Metastatic Liver Carcinoma in the Adrenal Gland (tissue), 2 donors: ENCODE measurements around a stretch of chr10.

DNA sequence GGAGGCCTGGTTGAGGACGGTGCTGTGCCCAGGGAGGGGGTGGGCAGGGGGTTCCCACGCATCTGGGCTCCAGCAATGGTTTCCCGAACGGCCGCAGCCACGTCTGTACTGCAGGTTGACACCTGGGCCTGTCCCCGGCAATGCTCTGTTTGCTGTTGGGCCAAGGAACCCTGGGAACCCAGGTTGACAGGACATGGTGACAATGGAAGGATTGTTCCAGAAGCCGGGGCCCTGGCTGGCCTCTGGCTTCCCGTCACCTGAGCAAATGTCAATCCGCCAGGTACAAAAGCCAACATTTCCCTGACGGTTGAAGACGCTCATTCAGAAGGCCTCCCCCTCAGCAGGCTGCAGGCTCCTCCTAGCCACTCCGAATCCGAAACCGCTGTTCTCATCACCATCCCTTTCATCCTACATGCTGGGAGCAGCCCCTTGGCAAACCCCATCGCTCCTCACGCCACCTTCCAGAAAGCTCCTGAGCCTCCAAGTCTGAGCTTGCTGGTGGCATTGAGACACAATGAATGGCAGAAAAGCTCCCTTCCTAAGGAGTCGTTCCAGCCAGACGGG, 31.3 kb downstream of the SPOCK2 start:
- PRO-cap, 2 experiments = peak in 1 of 2 experiments; most common plus-strand start position 310 of the sequence (in 1); most common minus-strand start position 151 of the sequence (in 1)

GRCh38 chr10:72085289-72085883, 3.0 kb downstream of the SPOCK2 start:
- PRO-cap, 2 experiments = no peak in any of the 2 experiments

- PRO-cap, 2 experiments = no peak in any of the 2 experiments
Observed at GRCh38 chr10:72095928-72096662, 7.7 kb upstream of the SPOCK2 start.

DNA sequence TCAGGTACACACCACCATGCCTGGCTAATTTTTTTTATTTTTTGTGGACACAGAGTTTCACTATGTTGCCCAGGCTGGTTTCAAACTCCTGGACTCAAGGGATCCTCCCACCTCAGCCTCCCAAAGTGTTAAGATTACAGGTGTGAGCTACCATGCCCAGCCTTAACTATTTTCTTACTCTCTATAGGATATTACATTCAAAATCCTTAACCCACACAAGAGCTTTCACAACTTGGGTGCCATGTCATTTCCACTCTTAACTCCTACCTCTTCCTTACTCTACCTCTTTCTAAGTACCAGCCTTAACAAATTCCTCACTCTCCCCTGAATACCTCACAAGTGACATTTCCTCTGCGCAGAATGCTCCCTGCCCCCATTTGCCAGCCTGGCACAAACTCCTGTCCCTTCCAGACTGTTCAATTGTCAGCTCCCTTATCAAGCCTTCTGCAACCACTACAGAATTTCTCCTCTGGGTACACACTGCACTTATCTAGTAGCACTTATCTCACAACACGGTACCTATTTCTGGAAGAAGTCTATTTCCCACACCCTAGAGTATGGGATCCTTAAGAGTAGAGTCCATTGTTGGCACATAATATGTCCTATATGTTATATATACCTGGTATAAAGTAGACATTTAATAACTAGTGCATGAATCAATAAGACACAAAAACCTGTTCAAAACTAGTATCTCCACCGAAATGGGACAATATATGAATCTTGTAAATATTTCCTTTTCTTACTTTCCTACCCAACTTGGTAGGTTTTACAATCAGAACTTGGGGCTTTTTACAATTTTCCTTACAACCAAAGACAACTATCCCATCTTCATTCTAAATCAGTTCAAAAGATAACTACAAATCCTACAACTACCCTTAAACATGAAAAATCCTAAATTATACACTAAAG, 39.1 kb upstream of the ANAPC16 start:
- PRO-cap, 2 experiments = no peak in any of the 2 experiments

GRCh38 chr10:72260356-72261443, 13.0 kb upstream of the DDIT4 start:
- PRO-cap, 2 experiments = peak in 2 of 2 experiments; most common plus-strand start chr10:72261013 (in 2); most common minus-strand start chr10:72260795 (in 1)

DNA sequence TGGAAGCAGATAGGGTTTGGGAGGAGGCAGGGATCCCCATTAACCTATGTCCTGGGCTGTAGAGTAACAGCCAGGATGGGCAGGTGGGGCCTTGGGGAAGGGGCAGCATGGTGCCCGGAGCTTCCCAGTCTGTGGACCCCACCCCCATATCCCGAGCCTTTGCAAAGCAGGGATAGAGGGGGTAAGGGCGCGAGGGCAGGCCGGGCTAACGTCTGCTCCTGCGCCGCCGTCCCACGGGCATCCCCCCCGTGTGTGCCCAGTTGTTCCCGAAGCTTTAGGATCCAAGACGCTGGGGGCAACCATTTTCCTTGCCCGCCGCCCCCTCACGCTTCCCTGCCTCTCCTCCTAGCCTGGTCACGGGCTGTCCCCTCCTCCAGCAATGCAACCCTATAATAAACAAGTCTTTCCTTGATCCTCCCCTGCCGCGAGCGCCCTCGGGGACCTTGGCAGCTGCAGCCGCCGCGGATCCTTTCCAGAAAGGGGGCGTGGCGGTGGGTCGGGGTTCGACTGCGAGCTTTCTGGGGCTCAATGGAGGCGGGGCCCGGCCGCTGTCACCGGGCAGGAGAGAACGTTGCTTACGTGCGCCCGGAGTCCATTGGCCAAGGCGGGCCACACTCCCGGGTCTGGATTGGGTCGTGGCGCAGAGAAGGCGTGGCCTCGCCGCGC, 369 bp upstream of the DDIT4 start:
- PRO-cap, 2 experiments = peak in 2 of 2 experiments; most common minus-strand start position 520 of the sequence (in 2)

GRCh38 chr10:72277159-72277263, 3.3 kb downstream of the DDIT4 start:
- PRO-cap, 2 experiments = no peak in any of the 2 experiments

GRCh38 chr10:72278376-72279135, 4.8 kb downstream of the DDIT4 start:
- PRO-cap, 2 experiments = no peak in any of the 2 experiments

DNA sequence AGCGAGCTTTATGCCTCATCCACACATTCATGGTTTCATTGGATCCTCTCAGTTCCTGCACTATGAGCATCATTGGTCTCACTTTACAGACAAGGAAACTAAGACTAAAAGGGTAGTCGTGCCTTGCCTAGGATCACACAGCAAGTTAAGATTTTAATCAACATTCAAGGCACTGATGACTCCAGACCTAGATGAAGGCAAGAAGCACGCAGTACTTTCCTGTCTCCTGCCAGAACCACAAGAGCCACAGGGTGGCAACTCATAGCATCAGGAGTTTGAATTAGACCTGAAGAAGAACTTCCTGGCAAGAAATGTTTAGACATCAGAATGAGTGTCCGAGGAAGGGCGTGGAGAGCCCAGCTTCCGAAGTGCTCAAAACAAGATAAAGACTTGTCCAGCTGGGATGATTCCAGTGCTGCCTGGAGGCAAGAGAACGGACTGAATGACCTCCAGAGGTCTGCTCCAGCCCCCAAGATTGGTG, 31.8 kb downstream of the DDIT4 start:
- PRO-cap, 2 experiments = no peak in any of the 2 experiments

DNA sequence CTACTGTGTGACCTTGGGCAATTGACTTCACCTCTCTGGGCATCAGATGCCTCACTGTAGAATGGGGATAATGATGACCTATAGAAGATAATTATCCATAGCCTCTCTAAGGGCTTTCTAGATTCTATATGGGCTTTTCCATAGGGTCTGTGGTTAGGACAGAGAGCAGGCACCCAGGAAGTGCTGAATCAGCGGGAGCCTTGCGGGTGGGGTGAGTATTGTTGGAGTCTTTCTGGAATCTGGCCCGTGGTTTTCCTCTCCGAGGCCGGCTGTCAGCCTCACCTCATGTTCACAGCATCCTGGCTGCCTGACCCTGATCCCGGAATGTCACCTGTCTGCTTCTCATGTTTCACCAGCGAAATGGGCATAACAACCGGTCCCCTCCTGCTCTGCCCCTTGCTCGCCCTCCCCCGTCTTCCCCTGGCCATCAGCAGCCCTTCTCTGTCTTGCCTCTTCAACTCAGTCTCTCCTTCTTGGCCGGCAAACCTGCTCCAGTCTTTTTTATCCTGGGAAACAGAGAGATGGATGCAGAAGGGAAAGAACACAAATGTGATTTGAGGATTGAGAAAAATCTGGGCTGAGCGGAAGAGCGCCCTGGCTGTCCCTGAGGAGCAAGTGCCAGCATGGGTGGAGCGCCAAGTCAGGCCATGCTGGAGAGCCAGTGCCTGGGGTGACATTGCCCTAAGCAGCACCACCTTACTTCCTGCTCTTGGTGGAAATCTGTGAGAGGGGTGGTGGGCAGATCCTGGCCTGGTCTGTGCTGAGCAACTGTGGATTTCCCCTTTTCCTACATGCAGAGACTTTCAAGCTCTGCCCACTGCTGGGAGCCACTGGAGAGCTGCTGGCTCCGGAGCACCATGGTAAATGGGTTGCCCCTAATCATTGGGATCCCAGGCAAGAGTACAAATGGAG, 36.7 kb downstream of the DDIT4 start:
- PRO-cap, 2 experiments = no peak in any of the 2 experiments

GRCh38 chr10:72316424-72316815, 38.3 kb downstream of the DNAJB12 start:
- PRO-cap, 2 experiments = no peak in any of the 2 experiments

- PRO-cap, 2 experiments = no peak in any of the 2 experiments
Observed at GRCh38 chr10:72326189-72326503, 28.6 kb downstream of the DNAJB12 start.

DNA sequence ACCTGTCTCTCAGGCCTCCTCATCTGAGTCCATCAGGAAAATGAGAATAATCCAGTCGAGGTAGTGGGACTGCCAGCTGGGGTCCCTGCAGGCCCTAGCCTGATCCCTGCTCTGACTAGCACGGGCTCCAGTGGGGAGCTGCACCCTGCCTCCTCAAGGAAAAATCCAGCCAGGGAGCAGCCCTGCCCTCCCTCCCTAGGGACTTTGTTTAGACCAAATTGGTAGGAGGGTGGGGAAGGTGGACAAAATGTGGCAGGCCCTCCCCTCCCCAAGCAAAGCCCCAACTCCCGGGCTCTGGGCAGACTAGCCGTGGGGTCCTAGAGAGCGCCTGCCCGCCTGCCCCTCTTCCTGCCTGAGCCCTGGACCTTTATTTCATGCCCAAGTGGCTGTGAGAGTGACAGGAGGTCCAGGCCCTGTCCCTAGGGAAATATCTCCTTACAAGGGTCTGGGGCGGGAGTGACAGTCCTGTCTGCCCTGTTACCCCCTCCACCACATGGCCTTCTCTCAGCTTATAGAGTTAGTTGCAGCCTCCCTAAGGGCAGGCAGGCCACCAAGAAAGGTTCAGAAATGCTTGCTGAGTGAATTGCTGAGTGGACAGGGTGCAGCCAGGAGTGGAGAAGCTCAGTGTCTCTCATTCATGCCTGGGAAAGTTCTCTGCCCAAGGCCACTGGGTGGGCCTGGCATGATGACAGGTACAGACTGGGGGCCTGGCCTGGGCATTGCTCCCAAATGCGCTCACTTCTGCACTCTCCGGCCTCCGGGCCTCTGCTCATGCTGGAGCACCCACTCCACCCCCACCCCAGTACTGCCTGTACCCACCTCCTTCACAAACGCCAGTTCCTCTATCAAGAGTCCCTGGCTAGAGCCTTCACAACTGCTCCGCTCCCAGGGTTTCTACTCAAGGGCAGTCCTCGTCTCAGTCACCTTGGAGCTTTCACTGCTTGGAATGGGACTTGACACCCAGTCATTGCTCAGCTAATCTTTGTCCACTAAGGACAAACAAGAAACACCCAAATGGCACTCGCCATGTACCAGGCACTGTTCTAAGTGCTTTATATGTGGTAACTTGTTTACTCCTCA, 25.2 kb downstream of the DNAJB12 start:
- PRO-cap, 2 experiments = no peak in any of the 2 experiments

GRCh38 chr10:72334745-72335482, 19.8 kb downstream of the DNAJB12 start:
- PRO-cap, 2 experiments = peak in 2 of 2 experiments; most common plus-strand start chr10:72335150 (in 1); most common minus-strand start chr10:72335070 (in 2)

DNA sequence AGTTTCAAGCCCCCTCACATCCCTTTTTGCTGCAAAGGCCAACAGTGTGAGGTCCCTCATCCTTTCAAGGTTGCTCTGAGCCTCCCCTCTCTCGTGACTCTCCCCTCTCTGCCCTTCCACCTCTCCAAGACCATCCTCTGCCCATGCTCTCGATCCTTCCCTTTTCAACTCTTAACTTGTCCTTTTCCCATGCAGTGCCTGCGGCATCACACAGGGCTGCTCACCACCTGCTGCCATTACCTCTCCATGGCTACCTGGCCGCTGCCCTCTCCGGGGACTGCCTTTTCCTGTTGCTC, 3.4 kb downstream of the DNAJB12 start:
- PRO-cap, 2 experiments = no peak in any of the 2 experiments

GRCh38 chr10:72364187-72364693, 9.5 kb upstream of the DNAJB12 start:
- PRO-cap, 2 experiments = no peak in any of the 2 experiments

DNA sequence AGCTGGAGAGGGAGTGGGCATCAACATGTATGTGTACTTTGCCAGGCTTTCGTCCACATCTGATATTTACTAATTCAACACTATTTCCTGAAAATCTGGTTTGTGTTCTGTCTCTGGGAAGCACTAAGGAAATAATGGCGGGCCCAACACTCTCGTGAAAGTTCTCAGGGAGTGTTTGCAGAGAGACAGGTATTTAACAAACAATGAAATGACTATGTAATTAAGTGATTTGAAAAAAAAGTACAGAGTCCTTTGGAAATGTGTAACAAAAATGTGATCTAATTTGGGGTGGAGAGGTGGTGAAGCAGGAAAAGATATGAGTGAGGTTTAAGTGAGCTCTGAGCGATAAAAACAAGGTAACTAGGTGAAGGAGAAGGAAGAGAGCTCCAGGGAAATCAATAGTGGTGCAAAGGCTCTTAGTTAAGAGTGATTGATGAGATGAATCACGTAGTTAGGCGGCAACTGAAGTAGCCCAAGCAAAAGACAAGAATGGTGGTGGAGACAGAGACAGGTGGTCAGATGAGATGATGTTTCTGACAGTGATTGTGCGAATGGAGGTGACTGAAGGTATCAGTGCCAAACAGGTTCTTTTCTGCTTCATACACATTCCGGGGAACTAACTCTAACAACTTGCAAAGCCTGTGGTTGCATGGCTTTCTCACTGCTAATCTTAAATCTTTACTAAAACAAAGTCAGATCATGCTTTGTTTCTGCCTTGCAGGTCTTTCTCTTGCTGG, 95.4 kb upstream of the DNAJB12 start:
- PRO-cap, 2 experiments = no peak in any of the 2 experiments

DNA sequence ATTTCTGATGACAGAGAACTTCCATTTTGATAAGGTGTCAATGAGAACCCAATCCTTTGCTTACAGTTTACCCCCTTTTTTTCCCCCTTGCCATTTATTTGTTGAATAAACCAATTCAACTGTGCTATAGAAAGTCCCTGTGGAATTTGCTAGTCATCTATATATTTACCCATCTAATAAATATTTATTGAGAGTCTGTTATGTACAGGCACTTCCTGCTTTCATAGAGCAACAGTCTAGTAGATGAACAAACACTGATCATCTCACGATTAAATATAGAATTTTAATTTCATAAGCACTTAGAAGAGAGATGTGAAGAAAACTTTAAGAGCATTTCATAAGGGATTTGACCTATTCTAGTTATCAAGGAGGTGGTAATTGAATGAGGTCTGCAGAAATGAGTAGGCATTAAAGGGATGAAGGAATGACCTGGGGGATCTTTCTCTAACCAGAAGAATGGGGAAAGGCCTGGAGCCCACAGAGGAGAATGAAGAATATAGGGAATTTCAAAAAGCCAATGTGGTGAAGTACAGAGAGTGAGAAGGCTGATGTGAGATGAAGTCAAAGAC, 87.9 kb upstream of the OIT3 start:
- PRO-cap, 2 experiments = no peak in any of the 2 experiments

GRCh38 chr10:72808228-72808839, 85.2 kb upstream of the OIT3 start:
- PRO-cap, 2 experiments = no peak in any of the 2 experiments

DNA sequence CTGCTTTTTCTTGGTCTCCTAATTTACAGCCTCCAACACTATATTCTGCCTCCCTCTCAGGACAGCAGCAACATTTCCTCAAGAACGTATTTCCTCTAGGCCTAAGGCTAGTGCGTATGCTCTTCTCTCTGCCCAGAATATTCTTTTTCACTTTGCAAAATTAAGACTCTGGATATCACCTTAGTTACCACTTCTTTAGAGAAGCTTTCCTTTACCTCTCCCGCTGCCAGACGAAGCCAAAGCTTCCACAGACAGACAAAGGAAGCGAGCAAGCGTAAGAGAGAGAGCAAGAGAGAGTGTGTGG, 64.2 kb downstream of the P4HA1 start:
- PRO-cap, 2 experiments = no peak in any of the 2 experiments